Measurements from ENCODE around the gene KDM3B.

- PRO-cap, result unidirectional peak, minus-strand start at chr5:138337400
- RAMPAGE, long total RNA, 4 experiments, result no peak in any of the 4 experiments
Observed at GRCh38 chr5:138337283-138337672, 788 bp upstream of the FAM53C start.

DNA sequence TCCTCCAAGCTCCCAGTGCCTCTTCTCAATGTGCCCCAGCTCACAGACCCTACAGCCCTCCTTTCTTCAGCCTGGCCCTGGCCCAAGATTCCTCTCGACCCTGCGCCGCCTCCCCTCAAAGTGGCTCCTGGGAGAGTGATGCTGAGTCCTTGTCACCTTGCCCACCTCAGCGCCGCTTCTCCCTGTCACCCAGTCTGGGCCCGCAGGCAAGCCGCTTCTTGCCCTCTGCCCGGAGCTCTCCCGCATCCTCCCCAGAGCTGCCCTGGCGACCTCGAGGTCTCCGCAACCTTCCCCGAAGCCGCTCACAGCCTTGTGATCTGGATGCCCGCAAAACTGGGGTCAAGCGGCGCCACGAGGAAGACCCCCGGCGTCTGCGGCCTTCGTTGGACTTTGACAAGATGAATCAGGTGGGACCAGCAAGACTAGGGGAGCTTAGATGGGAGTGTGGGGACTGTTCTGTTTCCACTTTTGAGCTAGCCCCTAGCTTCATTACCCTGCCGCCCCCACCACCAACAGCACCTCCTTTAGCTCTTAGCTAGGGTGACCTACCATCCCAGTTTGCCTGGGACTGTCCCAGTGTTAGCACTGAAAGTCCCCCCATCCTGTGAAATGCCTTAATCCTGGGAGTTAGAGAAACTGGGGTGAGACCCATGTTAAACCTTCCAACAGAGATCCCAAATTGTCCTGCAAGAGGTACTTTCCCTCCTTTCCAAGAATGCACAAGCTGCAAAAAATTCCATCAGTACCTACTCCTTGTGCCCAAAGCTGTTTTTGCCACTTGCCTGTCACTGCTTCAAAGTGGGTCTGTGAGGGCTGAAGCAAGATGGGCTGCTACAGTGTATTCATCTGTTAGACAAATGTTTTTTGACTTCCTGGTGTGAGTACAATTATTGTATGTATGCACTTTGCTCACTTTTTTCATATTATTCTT lies 7.0 kb upstream of the KDM3B start:
- PRO-cap, result no peak
- RAMPAGE, long total RNA, 4 experiments, result no peak in any of the 4 experiments

GRCh38 chr5:138352627-138353374 lies at the start of gene KDM3B:
Gene KDM3B (plus strand): TSS chr5:138352685.
- PRO-cap, result unidirectional peak, plus-strand start at chr5:138352686; bidirectional peak, plus-strand start at chr5:138353326, minus-strand start at chr5:138353176
- RAMPAGE, long total RNA, 4 experiments, result no peak in any of the 4 experiments

DNA sequence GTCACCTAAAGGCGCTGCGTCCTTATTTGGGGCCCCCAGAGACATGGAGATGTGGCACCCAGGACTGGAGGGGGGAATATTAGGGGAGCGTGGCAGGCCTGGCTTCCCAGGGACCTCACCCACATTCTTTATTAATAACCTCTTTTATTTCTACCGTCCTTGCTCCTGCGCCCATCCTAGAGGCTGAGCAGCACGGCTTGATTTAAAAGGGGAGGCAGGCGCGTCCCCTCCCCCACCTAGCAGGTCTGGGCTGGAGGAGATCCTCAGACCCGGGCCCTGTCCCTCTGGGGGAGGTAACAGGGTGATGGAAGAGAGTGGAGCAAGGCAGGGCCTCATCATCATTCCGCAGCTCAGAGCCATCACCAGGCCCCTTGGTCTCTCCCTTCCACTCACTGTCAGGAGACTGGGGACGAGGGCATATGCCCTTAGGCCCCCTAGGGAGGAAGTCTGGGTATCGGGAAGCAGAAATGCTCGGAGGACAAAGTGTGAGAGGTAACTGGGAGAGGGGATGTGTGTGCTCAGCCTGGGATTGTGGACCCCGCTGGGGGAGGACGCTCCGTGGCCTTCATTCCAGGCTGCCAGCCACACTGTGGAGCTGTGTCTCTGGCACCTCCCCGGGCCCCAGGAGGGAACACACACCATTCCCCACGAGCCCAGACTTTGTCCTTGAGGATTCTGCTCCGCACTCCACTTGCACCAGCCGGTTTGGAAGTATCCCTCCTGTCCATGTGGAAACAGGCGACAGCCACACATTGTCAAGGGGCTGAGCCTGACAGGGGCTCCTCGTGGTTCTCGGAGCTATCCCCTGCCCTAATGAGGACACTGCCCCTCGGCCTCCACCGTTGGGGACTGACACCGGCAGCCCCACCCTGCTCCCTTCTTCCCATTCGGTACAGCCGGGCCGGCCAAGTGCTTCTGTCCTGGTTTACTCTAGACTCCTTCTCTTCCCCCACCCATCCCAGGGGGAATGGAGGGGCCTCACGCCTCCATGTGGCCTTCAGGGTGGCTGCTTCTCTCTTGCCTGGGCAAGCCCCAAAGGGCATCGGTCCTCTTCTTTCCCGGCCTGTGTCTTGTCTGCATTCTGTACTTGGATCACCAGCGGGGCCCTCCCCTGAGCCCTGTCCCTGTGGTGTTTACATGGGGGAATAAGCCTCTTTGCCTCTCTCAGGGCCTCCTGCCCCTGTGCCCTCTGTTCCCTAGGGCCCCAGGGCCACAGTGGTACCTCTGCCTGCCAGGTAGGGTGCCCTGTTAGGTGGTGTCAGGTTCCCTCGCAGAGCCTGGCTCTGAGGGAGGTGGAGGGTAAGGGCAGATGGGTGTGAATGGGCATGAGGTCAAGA lies 946 bp downstream of the REEP2 start:
- PRO-cap, result no peak
- RAMPAGE, long total RNA, 4 experiments, result no peak in any of the 4 experiments

- PRO-cap, result no peak
- RAMPAGE, long total RNA, 4 experiments, result no peak in any of the 4 experiments
Observed at GRCh38 chr5:138449456-138450430, 10.9 kb downstream of the REEP2 start.

DNA sequence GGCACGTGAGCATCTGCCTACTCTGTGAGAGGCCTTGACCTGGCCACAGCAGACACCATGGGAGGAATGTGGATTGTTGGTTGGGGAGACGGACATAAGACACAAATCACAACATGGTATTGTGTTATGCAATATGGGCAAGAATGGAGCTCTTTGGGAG lies 4.8 kb downstream of the EGR1 start:
- PRO-cap, result no peak
- RAMPAGE, long total RNA, 4 experiments, result no peak in any of the 4 experiments

DNA sequence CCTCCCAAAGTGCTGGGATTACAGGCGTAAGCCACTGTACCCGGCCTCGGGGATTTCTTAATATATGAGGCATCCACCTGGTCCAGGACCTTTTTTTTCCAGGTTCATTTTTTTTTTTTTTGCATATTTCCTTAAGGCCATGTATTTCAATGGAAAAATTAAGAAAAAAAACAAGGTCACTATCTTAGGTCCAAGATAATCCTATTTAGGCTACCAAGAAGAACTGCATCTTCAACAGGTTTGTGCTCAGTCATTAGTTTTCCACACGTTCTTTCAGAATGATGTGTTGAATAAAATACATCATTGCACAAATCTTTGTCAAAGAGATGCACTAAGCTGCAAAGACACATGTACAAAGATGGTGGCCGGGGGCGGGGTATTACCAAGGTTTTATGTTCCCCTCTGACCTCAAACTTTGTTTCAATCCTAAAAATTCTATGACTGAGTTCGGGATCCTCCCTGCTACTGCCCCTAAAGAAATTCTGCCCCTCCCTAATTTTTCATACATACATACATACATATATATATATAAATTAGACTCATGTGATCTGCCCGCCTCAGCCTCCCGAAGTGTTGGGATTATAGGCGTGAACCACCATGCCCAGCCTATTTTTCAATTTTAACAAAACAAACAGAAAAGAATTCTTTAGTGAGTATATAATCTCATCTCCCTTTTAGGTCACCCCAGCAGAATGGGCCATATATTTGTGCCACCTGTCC lies 14.2 kb downstream of the HSPA9 start:
- PRO-cap, result no peak
- RAMPAGE, long total RNA, 4 experiments, result no peak in any of the 4 experiments

- PRO-cap, result no peak
- RAMPAGE, long total RNA, 4 experiments, result no peak in any of the 4 experiments
Observed at GRCh38 chr5:138666726-138667194, 86.5 kb upstream of the CTNNA1 start.

GRCh38 chr5:138937026-138937770 lies 62.1 kb upstream of the LRRTM2 start:
- PRO-cap, result no peak
- RAMPAGE, long total RNA, 4 experiments, result no peak in any of the 4 experiments

DNA sequence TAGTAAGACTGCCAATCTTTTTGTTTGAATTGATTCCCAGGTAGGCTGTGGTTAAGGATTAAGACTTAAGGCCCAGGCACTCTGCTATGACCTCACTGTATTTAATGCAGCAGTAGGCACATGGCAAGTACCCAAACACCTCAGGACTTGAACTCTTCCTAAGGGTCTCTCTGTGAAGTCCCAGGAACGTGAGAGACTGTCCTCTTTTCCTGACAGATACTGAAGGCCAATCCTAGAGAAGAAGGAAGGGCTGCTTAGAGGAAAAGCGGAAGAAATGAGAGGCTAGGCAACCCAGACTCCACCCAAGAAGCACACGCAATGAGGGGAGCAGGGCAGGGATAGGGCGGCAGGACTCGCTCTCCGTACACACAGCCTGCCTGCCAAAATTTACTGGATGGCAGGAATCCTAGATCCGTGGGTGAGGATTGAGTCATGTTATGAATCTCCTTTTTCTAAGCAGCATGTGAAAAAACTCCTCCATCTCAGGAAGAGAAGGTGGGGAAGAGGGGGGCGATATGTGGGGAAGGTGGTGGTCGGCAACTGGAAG lies 93.4 kb downstream of the SIL1 start:
- PRO-cap, result bidirectional peak, plus-strand start at position 383 of the sequence, minus-strand start at position 221 of the sequence
- RAMPAGE, long total RNA, 4 experiments, result no peak in any of the 4 experiments

DNA sequence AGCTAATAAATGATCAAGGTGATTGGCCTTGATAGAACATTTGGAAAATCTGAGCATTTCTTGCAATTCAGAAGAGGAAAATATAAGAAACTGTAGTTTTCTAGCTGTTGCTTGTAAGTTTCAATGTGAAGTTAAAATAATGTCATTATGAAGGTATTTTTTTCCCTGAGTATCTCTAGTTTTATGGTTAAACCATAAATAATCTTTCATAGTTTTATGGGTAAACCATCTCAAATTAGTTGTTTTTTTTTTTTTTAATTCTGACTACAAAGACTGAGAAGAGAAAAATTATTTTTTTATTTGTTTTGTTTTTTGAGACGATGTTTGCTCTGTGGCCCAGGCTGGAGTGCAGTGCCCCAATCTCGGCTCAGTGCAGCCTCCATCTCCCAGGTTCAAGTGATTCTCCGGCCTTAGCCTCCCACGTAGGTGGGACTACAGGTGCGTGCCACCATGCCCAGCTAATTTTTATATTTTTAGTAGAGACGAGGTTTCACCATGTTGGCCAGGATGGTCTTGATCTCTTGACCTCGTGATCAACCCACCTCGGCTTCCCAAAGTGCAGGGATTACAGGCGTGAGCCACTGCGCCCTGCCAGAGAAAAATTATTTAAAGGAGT lies 9.4 kb downstream of the MATR3 start:
- PRO-cap, result no peak
- RAMPAGE, long total RNA, 4 experiments, result no peak in any of the 4 experiments

DNA sequence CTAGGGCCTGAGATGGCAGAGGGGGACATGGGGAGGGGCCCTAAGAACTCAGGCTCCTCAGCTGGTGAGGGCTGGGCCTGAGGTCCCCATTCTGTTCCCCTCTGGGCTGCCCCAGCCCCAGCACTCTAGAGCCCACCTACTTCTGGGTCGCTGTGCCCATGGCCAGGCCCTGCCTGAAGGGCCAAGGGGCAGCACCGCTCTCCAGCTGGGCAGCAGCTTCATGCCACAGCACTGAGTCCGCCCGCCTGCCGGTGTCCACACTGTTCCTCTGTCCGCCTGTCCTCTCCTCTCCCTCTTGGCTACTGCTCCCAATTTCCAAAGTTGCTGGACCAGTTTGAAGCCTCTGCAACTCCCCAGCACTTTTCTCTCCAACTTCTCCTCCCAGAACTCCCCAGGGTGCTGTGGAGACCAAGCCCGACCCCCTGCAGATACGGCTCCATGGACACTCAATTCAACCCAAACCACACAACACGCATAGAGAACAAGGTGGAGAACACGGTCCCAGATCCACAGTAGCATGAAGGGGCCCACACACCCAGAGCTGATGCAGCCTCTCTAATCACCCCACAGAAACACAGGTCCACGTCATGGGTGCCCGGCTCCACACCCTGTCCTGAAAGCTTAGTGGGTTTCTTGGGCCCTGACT lies 1.2 kb upstream of the SLC23A1 start:
- PRO-cap, result no peak
- RAMPAGE, long total RNA, 4 experiments, result no peak in any of the 4 experiments

DNA sequence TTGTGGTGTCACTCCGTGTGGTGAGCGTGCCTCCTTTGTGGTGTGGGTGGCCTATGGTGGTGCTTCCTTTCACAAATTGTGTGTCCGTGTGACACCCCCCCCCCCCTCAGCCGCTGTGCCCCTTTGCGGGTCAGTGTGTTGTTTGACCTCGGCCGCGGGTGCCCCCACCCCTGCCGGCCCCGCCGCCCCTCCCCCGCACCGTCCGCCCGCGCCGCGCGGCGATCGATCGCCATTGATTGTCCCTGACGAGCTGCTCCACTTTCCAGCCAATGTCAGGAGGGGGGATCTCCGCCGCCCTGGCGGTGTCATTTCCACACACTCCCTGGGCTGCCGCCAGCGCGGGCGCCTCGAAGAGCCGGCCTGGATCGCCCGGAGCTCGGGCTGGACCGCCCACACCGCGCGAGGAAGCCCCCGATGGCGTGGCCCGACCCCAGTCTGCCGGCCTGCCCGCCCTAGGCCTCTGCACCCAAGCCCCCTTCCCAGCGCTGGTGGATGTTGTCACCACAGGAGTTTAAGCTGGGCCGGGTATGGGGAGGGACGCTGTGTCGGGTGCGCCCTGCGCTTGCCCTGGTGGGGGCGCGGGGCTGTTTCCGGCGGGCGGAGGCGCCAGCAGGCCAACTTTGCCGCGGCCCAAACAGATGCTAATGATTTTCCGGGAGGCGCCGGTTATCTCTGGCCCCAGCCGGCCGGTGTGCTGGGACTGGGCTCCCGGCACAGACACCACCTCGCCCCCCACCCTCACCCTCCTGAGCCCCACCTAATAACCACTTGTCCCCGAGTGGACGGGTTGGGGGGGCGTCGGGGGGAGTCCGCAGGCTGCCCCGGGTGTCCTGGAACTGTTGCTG lies 10.7 kb upstream of the CXXC5 start:
- PRO-cap, result bidirectional peak, plus-strand start at position 644 of the sequence, minus-strand start at position 271 of the sequence
- RAMPAGE, long total RNA, 4 experiments, result no peak in any of the 4 experiments

DNA sequence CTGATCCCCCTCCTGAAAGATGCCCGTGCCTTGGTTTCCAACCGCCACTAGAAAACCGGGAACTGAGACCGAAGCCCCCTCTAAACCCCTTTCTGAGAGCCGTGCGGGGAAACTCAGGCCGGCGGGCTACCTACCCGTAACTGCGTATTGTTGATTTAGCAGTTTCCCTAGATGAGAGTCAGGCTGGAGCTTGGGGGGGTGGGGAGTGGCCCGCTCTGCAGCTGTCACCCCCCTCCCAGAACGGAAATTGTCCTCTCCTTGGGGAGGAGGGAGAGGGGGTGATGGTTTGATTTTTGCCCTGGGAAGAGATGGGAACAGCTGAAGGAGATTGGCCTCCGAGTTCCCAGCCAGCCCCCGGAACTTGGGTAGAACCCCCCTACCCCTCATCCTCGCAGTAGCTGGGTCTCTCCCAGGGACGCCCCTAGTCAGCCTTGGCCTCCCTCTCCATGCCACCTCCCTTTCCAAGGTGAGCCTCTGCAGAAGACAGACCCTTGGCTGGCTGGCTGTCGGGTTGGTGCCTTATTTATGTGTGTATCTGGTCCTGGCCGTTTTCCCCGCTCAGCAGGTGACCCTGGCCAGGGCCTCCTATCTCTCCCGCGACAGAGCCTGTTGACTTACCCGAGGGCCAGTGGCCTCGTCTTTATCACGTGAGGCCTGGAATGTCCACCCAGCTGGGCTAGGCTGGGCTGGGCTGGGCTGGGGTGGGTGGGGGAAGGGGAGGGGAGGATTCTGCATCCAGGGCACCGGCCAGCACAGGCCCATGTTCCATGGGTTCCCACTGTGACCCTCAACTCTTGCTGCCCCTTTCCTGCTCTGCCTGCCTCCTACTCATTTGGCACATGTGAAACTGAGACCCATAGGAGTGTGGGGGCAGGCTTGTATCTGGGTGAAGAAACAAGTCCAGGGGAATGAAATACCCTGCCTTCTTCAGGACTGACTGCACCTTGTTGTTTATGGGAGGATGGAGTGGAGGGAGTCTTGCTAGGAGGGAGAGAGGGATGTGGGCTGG lies 2.9 kb downstream of the CXXC5 start:
- PRO-cap, result unidirectional peak, minus-strand start at position 142 of the sequence; bidirectional peak, plus-strand start at position 727 of the sequence, minus-strand start at position 642 of the sequence
- RAMPAGE, long total RNA, 4 experiments, result no peak in any of the 4 experiments

DNA sequence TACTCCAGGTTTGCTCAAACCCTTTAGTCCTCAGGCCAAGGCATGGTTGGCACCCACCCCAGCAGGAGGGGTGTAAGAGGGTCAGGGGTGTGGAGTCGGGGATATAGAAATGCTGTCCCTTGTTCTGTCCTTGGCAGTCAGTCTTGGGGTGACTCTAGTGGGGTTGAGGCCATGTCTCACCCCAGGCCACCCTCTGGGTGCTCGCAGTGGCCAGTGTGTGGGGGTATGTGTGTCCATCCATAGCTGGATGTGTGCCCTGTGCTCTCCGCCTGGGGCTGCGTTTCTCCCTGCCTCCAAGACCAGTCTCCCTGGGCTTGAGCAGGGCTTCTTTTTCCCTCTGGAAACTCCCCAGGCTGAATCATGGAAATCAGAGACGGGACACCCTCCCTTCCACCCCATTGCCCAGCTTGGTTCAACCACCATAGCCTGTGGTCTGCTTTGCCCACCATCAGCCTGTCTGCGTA lies 25.8 kb downstream of the CXXC5 start:
- PRO-cap, result no peak
- RAMPAGE, long total RNA, 4 experiments, result no peak in any of the 4 experiments

- PRO-cap, result no peak
- RAMPAGE, long total RNA, 4 experiments, result no peak in any of the 4 experiments
Observed at GRCh38 chr5:139682747-139683241, 34.6 kb downstream of the CXXC5 start.

DNA sequence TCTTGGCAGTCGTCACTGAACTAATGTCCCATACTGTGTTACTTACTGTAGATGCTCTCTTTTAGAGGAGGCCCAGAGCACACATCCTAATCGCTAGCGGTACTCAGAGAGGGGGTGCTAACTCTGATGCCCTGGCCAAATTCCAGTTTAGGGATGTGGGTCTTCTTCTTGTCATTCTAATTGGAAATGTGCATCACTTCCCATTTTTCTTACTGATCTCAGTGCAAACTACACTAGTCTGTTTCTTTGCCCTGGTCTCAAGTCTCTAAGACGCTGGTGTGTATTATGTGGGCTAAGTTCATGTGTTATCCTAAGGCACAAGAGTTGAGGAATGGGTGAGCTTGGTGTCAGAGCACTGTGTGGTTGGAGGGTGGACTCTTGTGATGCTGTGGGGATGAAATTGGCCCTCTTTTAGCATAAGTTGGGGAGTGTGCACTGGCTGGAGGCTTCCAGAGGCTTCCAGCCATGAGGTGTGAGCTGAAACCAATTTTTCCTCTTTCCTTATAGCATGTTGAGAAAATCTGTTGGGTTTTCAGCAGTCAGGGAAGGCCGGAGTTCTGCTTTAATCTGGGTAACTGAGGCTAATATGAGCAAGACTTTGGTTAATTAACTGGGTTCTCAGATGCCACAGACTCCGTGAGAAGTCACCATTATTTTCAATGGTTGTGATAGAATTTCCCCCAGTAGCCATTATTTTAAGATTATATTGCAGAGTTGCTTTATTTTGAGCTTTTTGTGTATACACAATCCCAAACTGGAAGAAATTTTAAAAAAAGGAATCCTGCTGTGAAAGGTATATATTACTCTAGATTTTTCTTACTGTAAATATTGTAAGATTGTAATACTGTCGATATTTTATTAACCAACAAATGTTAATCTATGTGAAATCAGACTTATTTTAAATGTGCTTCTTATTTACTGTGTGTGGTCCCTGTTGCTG lies 1.4 kb downstream of the IGIP start:
- PRO-cap, result no peak
- RAMPAGE, long total RNA, 4 experiments, result no peak in any of the 4 experiments

- PRO-cap, result no peak
- RAMPAGE, long total RNA, 4 experiments, result no peak in any of the 4 experiments
Observed at GRCh38 chr5:140165664-140166195, 9.3 kb upstream of the CYSTM1 start.

GRCh38 chr5:140175367-140176357 lies 674 bp downstream of the CYSTM1 start:
- PRO-cap, result bidirectional peak, plus-strand start at chr5:140175773, minus-strand start at chr5:140175765
- RAMPAGE, long total RNA, 4 experiments, result no peak in any of the 4 experiments

DNA sequence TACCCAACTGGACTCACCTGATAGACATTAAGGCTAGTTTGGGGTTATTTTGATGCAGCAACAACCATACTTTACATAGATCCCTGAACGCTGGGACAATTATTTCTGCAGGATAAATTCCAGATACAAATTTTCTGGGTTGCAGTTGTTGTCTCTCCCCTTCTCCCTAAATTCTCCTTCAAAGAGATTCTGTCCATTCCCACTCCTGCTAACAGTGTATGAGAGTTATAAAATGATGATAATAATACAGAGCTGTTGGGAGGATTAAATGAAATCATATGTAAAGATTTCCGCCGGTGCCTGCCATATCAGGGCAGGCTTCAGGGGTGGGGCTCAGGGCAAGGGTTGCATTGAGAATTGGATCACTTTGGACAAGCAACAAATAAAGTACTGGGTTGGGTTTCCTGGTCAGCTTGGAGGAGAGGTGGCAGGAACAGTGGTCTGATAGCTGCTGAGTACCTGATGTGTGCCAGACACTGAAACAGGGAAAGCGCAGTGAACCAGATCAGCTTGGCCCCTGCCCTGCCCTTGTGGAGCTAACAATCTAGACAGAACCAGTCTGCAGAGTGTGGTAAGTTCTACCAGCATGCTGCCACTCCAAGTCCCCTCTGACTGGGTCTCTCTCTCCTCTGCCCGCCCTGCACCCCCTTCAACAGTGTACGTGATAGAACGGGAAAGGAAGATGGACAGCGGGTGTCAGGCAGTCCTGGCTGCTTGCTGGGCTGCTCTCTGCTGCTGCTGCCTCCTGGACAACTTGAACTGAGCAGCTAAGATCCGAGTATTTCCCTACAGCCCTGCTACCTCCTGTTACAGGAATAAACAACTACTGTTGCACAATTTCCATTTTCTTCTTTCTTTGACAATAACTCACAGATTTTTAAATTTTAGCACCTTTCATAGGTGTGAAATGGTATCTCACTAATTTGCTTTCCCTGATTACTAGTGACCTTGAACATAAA lies 53.4 kb downstream of the CYSTM1 start:
- PRO-cap, result no peak
- RAMPAGE, long total RNA, 4 experiments, result no peak in any of the 4 experiments

All from esophagus squamous epithelium (tissue), 4 donors.